Mesangial cell (primary cell): ENCODE measurements around a stretch of chr2.

GRCh38 chr2:230660415-230661013, 52.1 kb upstream of the CAB39 start:
- RAMPAGE, long total RNA, result no peak

DNA sequence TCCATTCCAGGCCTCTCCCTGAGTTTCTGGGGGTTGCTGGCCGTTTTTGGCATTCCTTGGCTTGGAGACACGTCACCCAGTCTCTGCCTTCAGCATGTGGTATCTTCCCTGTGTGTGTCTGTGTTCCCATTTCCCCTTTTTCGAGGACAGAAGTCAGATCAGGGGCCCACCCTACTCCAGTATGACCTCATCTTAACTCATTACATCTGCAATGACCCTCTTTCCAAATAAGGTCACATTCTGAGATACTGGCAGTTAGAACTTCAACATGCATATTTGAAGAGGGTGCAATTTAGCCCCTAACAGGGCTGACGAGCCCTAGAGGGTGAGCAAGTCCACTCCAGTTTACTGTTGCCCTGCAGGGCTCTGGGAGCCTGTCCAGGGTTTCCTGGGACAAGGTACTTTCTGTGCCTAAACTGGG, 45.4 kb upstream of the CAB39 start:
- RAMPAGE, long total RNA, result no peak

GRCh38 chr2:230684707-230685094, 27.9 kb upstream of the CAB39 start:
- RAMPAGE, long total RNA, result no peak

- RAMPAGE, long total RNA, result no peak
Observed at GRCh38 chr2:230737696-230738199, 25.1 kb downstream of the CAB39 start.

GRCh38 chr2:230981904-230982125, 14.1 kb upstream of the SPATA3 start:
- RAMPAGE, long total RNA, result no peak

DNA sequence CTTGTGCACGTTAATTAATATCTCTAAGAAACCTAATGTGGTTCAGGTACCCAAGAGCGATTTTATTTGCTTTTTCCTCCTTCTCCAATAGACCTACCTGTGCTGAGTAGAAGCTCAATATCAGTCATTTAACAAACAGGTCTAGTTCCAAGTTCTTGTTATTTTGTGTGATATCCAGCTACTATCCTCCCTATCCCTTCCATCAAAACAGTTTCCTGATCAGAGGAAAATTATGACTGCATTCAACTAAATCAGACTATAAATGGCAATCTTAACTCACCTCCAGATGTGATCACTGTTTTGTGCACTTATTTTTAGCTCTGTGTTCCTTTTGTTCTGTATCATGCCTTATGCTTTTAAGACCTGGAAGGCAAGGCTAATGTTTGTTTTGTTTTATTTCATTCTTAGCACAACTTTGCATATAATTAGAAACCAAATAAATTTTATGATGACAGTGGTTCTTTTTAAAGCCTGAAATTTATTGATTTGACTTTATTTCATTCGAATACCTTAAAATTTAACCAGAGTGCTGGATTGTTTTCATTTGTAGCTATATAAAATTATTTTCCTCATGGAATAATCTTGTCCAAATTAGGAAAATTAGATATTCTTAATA, 17.0 kb downstream of the HTR2B start:
- RAMPAGE, long total RNA, result no peak

GRCh38 chr2:231184906-231185591, 13.4 kb upstream of the ARMC9 start:
- RAMPAGE, long total RNA, result no peak

DNA sequence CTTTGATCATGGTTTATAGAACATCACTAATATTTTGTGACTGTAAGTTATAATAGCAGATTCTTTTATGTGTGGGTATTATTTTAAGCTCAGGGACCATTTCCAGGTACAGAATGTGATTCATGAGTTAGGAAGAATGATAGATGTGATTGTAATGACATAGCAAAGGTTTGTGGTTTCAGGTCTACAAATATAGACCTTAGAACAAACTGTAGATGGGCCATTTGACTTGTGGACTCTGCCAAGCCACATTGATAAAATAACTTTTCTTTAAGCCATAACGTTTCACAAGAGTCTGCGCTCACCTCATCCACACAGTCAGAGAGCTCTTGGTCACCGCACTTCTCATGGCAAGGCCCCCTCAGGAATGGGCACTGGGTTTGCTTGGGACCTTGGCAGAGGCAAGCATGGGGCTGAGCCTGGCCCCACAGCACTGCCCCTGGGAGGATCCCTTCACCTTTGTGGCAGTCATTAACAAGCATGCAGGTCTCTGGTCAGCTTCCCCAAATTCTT, 13.9 kb downstream of the ARMC9 start:
- RAMPAGE, long total RNA, result no peak

DNA sequence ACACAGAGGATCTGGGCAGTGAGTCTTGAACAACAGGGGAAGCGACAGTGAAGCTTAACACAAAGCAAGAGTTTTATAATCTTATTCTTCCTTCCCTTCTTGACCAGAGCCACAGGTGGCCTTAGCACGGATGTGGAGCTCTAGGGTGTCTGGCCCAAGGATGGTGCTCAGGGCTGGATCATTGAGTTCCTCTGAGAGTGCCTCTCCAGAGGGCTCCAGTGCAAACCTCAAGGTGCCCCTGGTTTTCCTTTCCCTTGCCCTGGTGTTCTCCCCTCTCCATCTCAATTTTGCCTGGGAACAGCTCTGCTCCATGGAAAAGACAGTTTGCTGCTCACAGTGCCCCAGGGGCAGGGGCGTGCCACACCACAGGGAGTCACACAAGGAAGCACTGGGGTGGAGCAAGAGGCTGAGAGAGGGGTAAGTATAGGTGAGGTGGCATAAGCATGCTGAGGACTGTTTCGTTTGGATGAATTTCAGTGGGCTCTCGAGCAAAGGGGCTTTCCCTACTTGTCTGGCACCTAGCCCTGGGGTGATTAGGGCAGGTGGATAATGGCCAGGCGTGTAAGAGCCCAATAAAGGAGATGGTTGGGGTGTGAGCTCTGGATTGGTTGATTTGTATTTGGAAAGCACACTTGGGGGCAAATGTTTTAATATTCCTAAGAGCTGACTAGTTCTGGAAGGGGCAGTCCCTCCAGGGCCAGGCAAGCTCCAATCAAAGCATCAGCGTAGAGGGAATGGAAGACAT, 88.5 kb upstream of the B3GNT7 start:
- RAMPAGE, long total RNA, result no peak

- RAMPAGE, long total RNA, result no peak
Observed at GRCh38 chr2:231321516-231322171, 73.9 kb upstream of the B3GNT7 start.

DNA sequence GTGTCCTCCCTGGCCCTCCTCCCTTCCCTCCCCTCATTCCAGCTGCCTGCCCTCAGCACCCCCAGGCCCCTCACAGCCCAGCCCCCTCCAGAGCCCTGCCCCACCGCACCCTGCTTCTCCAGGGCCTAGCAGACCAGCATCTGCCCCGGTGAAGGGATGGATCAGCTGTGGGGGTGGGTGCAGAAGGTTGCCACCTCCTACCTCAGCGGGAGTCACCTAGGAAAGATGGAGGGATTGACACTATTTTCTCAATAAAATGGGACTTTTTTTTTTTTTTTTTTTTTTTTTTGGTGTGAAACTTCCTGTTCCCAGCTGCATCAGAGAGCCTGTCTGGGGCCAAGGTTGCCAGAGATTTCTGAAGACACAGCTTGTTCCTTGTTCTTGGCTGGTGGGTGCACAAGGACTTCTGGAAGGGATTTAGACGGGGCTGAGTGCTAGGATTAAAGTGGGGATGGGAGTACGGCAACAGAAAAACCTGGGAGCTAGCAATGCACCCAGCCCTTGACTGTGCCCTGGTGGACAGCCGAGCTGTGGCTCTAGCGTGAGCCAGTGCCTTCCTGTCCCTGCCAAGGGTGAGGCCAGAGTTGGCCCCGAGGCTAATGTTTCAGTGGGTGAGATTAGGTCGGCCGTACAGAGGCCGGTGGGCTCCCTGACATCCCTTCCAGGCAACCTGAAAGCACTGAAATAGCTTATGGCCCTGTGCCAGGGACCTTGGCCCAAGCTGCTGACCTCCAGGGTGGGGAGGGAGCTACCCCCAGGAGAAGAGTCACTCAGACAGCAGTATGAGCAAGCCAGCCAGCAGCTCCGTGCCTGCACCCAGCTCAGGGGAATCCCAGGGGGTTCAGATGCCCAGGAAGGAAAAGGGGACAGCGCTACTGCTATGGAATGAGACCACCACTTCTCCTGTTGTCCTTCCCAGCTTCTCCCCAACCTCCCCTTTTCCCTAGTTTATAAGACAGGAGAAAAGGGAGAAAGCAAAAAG, 4.6 kb downstream of the B3GNT7 start:
- RAMPAGE, long total RNA, result no peak

GRCh38 chr2:231411656-231412773, 16.5 kb downstream of the B3GNT7 start:
- RAMPAGE, long total RNA, result no peak

- RAMPAGE, long total RNA, result no peak
Observed at GRCh38 chr2:231413941-231414665, 18.6 kb downstream of the B3GNT7 start.

- RAMPAGE, long total RNA, result no peak
Observed at GRCh38 chr2:231452593-231453263, 11.6 kb downstream of the NCL start.

GRCh38 chr2:231464556-231464682, 135 bp upstream of the NCL start:
- RAMPAGE, long total RNA, result no peak

DNA sequence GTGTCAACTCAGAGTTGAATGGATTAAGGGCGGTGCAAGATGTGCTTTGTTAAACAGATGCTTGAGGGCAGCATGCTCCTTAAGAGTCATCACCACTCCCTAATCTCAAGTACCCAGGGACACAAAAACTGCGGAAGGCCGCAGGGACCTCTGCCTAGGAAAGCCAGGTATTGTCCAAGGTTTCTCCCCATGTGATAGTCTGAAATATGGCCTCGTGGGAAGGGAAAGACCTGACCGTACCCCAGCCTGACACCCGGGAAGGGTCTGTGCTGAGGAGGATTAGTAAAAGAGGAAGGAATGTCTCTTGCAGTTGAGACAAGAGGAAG, 15.8 kb upstream of the TEX44 start:
- RAMPAGE, long total RNA, result no peak

- RAMPAGE, long total RNA, result no peak
Observed at GRCh38 chr2:231601433-231602089, 8.9 kb downstream of the TEX44 start.

- RAMPAGE, long total RNA, result no peak
Observed at GRCh38 chr2:231612756-231612945, 20.0 kb downstream of the TEX44 start.

DNA sequence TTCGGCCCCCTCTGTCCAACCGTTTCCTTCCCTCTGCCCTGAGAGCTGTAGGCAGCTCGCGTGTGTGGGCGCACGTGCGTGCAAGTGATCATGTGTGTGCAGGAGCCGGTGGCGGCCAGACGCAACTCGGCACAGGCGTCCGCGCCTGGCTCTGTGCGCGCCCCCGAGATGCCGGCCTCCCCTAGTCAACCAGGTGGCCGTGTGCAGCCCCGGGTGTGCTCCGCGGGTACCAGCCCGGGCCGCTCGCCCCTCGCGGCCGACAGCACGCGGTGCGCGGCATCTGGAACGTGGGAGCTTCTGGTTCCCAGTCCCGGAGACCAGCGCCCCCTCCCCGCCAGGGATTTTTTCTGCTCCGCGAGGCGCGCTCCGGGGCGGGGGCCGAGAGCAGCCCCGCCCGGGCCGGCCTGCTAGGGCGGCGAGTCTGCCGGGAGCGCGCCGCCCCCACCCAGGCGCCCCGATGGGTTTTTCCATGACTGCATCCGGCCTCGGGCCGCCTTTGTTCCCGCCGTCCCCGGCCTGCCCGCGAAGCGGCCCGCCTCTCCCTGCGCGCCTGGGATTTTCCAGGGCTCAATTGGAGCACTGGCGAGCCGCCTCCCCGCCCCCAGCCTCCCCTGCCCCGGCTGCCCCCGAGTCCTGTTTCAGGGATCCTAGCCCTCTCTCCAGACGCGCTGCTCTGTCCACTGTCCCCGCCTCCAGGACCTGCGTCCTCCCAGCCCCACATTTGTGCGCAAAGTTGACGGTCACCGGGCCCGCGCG, 21.4 kb downstream of the TEX44 start:
- RAMPAGE, long total RNA, result no peak

DNA sequence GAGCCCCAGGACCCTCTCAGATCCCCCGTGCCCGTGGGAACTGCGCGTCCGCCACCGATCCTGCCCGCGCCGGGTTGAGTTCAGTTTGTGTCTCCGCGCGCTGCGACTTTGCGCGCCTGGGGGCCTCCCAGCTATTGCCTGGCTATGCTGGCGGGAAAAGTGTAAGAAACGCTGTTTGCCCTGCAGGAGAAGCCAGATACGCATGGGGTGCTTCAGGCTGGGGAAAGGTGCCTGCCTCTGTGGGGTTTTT, 22.4 kb downstream of the TEX44 start:
- RAMPAGE, long total RNA, result no peak